H4 (cell line): ENCODE results near the genes SOD2 and MAS1.

GRCh38 chr6:158408430-158409025 lies 96.3 kb downstream of the TULP4 start:
- RAMPAGE, long total RNA, result no peak

- RAMPAGE, long total RNA, result no peak
These were observed 107.8 kb upstream of the TMEM181 start for GRCh38 chr6:158451907-158452763.

GRCh38 chr6:158717215-158717567 lies 67.3 kb downstream of the SYTL3 start:
- RAMPAGE, long total RNA, result no peak

- RAMPAGE, long total RNA, result no peak
These were observed 51.9 kb downstream of the EZR start for GRCh38 chr6:158766882-158768050.

DNA sequence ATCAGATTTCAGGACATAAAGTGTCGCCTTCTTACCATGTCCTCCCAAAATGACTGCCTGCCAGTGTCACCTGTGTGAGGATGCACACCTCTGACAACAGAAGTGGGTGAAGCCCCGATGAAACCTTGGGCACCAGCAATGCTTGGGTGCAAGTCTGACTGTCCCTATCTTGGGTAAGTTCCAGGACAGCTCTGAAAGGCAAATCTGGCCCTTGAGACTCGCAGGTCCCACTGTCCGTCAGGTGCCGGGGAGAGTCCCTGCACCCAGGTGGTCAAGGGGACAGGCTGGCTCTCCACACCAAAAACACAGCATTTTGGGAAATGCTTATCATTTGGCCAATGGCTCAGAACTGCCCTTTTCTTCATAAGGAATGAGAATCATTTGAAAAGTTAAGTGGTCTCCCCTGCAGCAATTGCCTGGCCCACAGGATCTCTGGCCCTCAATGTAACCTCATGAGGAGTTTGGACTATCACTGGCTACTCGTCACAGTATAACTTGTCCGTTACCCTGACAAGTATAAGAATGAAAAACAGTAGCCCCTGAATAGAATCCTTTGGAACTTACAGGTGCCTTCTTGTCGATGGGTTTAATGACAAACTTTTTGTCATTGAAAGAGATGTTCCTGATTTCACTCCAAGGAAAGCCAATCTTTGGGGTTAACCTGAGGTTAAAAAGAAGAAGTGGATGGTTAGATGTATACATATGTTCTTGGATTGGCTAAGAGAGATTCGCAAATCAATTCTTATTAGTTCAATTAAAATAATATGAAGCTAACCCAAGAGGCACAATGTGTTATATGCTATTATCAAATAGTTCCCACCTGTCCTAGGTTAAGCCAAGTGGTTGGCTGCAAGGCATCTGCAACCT lies 43.1 kb downstream of the EZR start:
- RAMPAGE, long total RNA, result no peak

- RAMPAGE, long total RNA, result no peak
These were observed 37.8 kb downstream of the EZR start for GRCh38 chr6:158781042-158782042.

DNA sequence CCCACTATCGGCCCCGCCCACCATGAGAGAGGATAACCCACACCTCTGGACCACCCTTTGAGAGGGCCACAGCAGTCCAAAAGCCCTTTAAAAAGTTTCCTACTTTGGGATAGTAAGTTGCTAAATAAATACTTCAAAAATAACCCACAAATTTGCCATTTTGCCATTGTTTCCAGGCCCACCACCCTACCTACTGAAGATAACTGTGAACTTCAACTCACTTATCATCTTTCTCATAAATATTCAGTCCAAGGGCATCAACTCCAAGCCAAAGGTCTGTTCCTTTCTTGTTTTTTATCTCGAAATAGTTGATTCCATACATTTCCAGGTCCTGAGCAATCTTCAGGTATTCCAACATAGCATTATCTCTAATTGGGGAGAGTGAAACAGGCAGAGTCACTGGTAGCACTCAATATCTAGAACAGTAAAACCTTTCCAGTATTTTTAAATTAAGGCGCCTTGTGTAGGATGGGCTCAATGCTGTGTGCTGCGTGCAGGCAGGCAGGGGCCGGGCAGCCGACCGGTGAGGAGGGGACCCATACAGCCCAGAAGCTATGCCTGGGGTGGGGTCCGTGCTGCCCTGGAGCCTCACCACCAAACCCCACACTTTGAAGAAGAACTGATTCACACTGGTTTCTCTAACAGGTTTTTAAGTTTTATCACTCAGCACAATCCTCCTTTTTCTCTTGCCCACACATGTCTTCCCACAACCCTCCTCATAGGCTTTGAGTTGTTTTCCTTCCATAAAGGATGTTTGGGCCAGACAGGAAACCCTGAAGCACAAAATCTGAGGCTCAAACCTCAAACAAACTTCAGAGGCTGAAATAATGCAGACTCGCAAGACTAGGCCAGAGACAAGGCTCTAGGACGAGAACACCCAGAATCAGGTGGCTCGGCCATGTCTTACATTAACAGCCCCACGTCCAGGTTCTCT lies 35.6 kb downstream of the EZR start:
- RAMPAGE, long total RNA, result no peak

DNA sequence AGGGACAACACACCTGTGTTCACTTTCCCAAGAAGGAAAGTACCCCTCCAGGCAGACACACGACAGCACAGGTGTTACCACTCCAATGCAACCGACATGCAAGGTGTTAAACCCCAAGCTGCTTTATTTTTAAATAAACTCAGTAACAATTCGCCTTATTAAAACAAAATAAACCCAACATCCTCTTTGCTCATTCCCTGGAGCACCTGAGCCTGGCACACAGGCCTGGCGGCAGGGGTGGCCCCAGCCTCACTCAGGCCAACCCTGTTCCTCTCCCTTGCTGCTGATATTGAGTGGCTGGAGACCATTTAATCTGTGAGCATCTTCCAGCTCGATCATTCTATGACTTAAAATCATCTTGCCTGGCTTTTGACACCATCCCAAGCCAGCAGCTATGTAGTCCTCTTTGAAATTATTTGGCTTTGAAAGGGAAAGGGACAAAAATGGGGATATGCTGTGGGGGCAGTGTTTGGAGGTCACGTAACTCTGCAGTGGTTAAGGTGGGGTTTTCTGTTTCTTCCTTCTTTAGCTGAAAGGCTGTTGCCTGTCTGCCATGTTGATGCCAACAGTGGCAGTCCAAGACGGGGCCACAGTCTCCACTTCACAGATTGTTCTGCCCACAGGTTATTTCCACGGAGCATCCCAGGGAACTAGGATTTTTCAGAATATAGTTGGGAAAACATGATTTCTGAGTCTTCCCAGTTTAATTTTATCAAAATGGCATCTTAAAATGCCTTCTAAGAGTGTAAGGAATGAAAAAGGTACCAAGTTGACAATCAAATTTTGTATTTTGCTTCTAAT lies 22.8 kb downstream of the EZR start:
- RAMPAGE, long total RNA, result no peak

GRCh38 chr6:158808815-158809693 lies 10.1 kb downstream of the EZR start:
- RAMPAGE, long total RNA, result no peak

- RAMPAGE, long total RNA, result no peak
These were observed 2.0 kb downstream of the EZR start for GRCh38 chr6:158816929-158817889.

- RAMPAGE, long total RNA, result no peak
These were observed 490 bp downstream of the EZR start for GRCh38 chr6:158818473-158819282.

DNA sequence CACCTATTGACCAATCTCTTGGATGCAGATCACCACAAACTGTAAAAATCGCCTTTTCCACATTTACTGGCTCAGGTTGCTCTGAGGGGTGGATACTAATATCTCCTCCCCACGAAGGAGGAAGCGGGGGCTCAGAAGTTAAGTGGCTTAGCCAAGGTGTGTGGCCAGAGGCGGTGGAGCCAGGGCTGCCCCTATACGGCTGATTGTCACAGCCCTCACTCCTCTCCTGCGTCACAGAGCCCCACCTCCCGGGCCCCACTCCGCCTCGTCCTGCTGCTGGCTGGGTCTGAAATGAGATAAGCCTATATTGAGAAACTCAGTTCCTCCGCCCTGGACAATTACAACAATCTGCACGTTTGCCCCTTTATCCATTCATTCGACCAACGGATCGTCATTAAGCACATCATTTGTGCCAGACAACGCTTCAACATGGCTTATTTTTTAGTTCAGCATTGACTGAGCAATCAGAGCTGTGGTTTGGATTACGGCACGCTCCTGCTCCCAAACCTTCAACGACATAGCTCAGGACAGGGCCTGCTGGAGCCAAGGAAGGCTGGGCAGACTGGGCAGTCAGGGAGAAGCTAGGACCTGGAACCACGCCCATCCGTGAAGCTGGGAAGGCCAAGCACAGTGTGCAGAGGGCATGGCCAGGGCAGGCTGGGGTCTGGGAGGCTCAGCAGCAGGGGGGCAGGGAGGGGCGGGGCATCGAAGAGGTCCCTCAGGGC lies 16.5 kb upstream of the EZR start:
- RAMPAGE, long total RNA, result no peak

- RAMPAGE, long total RNA, result no peak
These were observed 1.2 kb downstream of the RSPH3 start for GRCh38 chr6:158998838-158999142.

DNA sequence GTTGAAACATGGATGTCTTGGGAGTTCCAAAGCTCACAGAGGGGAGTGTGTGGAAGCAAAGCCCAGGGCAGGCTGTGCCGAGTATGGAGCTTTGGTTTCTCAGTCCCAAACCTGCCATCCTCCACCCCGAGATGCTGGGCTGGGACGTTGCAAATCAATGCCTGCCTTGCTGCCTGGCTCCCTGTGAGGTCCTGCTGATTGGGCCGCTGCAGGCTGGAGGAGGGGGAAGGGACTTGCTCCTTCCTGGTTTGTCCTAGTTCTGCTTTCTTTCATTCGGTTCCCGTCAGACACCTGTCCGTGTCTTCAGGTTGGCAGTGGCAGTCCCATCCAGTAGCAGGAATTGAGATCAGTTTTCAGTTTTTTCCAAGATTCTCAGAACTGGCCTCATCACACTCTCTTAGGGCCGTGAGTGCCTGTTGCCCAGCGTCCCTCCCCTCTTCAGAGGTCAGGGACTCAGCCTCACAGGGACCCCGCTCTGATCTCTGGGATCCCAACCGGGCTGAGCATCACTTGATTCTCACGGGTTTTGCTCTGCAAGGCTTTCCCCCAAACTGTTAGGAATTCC lies 24.1 kb upstream of the TAGAP start:
- RAMPAGE, long total RNA, result no peak

DNA sequence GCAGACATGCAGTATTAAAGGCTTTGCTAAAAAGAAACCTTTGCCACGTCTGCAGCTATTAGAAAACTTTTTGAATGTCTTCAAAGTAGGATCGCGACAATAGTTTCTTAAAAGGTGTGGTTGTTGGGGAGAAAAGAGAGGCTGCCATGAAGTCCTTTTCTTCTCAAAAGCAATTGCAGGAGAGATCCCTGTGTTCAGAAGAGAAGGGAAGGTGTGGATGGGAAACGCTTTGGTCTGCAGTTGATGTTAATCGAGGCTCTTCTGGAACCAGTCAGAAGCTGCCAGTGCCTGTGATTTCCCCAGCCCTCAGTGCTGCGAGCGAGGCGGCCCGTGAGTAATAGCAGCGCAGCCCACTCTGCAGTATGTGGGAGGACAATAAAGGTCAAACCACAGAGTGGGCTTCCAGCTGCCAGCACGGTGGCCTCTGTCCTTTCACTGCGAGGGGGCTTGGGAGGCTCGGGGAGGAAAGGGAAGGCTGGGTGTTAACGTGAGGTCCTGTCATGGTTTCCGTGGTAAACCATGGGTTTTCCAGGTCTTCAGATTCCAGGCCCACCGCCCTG lies 32.2 kb upstream of the TAGAP start:
- RAMPAGE, long total RNA, result no peak

DNA sequence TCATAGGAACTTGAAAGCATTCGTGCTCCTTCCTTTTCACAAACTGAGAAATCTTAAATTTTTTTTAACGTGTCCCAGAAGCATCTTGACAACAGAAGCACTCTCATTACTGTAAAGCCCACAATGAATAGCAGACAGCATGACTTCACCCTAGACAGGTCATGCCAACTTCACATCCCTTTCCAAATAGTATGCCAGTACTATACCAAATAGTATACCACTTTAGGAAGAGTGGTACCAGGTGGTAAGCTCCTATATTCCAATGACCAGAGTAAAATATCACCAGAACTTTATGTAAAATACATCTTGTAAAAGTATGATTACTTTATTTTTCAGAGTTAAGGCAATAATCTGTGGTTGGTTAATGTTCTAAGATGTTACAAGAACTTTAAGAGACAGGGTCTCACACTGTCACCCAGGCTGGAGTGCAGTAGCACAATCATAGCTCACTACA lies 15.8 kb downstream of the SOD2 start:
- RAMPAGE, long total RNA, result no peak

DNA sequence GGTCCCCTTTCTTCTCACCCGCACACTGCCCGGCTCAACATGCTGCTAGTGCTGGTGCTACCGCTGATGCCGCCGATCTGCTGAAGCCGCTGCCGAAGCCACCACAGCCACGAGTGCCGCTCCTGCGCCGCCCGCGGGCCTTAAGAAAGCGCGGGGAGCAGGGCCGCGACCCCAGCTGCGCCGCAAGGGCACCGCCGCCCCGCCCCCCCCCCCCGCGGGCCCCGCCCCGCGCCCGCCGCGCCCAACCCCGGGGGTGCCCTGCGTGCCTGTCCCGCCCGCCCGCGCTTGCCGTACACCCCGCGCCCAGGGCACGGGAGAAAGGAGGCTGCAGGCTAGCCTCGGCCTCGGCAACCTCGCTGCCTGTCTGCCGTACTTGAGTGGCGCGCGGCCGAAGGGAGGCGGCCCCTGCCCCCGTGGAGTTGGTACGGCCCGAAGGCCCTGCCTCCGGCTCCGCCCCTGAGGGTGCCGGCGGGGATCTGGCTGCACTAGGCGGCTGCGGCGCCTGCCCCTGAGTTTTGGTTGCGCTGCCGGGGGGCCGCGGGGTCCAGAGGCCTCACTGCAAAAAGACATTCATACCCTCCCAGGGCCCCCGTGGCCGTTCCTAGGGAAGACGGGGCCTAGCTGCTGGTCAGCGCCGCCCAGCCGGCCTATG lies at the start of gene SOD2:
TSS of gene SOD2 (minus strand) at position 115 of the 652 bp plus-strand sequence.
- RAMPAGE, long total RNA, result start-site peak on the minus strand centred at position 192 of the sequence, 32 bp wide, 67 reads

DNA sequence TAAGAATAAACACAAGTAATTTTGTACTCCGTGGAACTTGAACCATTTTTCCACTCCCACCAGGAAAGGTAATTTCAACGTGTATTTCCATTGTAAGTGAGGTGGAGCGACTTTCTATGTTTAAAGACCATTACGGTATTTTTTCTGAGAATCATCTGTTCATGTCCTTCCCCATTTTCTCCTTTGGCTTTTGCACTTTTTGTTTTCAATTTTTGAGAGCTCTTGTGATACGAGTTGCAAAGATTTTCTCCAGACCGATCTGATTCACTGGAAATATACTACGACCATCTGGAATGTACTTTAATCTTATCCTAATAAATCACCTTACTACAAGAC lies 1.2 kb upstream of the WTAP start:
- RAMPAGE, long total RNA, result no peak

- RAMPAGE, long total RNA, result no peak
These were observed at the start of gene MAS1 for GRCh38 chr6:159890722-159891085. Gene MAS1, plus strand, starts transcription at chr6:159890988.

DNA sequence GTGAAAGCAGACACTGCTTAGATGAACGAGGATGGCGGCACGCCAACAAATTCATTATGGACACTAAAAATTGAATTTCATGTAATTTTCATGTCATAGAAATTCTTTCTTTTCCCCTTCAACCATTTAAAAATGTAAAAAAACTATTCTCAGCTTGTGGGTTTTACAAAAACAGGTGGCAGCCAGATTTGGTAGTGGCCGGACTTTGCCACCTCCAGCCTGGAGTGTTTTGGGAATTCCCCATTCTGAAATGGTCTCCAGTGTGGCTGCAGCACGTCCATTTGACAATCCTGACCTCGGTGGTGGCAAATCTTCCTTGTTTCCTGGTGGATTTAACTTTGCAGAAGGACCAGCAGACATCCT lies 26.0 kb downstream of the MAS1 start:
- RAMPAGE, long total RNA, result no peak